SK-N-DZ (cell line): ENCODE measurements around a stretch of chr1.

GRCh38 chr1:115646951-115647613 is 5.3 kb downstream of the VANGL1 start:
RAMPAGE:
- cytosol, long total RNA = no peak
- nucleus, long total RNA = no peak

RAMPAGE:
- cytosol, long total RNA = no peak
- nucleus, long total RNA = no peak
Observed at GRCh38 chr1:115782628-115783283, 14.2 kb upstream of the CASQ2 start.

DNA sequence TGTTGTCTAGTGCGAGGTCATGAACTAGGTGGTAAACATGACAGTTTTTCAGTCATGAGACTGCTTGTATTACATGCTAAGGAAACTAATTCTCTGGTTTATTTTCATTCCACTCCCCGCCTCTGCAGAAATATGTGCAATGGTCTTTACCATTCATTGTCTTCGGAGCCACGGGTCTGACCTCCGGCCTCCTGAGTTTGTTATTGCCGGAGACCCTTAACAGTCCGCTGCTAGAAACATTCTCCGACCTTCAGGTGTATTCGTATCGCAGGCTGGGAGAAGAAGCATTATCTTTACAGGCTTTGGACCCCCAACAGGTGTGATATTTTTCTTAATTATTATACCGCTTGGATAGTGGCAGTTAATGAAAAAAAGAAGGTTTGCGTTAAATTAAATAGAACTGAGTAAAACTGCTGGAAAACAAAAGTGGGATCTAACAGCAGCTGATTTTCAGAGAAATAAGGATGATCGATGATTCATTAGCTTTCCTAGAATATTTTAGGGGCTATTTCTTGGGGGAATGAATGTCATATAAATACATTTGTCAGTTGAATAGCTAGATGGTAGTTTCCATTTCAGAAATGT is 44.7 kb upstream of the MAB21L3 start:
RAMPAGE:
- cytosol, long total RNA = no peak
- nucleus, long total RNA = no peak

DNA sequence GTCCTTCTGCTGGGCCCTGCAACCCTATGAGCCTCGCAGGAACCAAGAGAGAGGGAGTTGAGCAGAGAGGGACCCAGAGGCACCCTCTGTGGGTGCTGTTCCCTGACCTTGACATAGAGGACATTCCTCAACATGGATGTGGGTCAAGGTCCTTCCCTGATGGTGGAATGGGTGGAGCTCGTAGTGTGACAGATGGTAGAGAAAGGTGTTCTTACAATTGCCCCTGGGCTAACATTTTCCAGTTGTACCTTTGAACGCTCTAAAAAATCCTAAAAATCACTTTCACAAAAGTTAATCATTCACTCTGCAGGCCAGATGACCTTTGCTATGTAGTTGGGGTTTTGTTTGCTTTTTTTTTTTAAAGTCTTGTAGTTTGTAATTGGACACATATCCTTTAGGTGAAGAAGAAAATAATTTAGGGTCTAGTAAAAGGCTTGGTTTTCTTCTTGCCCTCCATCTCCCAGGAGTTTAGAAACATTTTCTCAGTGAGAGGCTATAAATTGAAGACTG is 41.9 kb downstream of the MAB21L3 start:
RAMPAGE:
- cytosol, long total RNA = no peak
- nucleus, long total RNA = no peak

DNA sequence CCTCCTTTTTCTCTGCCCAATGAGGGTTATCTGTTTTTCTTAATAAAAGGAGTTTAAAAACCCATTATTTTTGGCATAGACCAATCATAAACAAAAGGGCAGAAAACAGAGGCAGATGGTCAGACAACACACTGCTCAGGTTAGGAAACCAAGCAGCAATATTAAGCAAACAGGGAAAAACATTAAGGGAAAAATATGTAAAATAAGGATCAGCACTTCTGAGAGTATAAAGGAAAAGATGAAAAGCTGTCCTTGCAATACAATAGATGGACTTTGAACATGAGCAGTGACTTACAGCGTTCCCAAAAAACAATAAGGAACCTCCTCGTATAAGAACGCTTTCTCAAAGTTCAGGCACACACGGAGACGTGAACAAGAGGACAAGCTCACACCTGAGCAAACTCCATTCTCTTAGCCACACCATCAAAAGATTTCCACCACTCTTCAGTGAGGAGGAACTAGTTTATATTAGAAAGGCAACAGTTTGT is 37.3 kb upstream of the ATP1A1 start:
RAMPAGE:
- cytosol, long total RNA = no peak
- nucleus, long total RNA = no peak

DNA sequence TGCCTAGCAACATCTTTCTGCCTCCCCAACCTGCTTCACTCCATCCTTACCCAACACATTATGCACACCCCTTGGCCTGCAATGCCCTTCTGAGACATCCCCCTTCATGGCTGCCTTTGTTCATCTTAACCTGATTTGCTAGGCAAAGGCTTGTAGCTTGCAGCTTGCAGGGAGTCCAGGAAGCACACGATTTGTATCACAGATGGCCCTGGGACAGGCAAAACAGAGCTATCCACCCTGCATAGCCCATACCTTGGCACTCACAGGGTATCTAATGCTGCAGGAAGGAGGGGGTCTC is 27.1 kb upstream of the ATP1A1 start:
RAMPAGE:
- cytosol, long total RNA = no peak
- nucleus, long total RNA = no peak

DNA sequence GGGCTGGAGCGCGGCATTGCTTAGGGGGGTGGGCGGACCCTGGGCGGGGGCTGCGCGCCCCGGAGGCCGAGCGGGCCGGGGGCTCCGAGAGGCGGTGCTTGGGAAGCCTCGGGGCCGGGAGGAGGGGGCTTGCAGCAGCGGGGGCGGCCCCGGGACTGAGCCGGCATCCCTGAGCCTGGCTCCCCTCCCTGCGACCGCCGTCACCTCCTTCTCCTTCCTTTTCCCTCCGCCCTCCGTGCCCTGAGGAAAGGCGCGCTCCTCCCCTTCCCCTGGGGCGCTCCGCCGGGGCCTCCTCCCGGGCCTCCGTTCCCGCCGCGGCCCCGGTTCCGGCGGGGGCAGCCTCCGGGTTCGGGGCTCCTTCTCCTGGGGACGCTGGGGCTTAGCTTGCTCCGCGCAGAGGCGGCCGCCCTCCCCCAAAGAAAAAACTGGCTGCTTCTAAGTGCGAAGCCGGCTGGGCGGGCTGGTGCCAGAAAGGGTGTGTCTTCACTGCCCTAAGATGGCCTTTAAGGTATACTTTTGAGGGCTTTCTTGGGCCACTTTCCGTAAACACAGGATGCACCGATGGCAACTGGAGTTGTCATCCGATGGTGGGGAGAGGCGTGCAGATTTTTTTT is 797 bp downstream of the ATP1A1 start:
RAMPAGE:
- cytosol, long total RNA = no peak
- nucleus, long total RNA = no peak

DNA sequence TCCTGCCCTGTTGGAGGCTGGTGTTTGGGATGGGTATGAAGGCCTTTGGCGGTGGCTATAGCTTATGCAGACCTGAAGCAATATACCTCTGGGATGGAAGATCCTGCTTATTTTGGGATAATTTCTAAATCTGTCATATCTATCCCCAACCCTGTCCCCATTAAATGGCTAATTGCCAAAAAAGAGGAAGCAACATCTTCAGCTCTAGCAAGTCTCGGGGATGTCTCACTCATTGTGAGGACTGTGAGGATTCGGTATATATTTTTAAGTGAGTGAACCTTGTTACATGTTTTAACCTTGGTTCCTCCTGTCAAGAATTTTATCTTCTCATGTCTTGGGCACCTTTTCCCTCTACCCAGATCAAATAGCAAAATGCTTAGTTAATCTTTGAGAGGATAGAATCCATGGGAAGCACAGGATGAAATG is 7.4 kb downstream of the ATP1A1 start:
RAMPAGE:
- cytosol, long total RNA = no peak
- nucleus, long total RNA = no peak

DNA sequence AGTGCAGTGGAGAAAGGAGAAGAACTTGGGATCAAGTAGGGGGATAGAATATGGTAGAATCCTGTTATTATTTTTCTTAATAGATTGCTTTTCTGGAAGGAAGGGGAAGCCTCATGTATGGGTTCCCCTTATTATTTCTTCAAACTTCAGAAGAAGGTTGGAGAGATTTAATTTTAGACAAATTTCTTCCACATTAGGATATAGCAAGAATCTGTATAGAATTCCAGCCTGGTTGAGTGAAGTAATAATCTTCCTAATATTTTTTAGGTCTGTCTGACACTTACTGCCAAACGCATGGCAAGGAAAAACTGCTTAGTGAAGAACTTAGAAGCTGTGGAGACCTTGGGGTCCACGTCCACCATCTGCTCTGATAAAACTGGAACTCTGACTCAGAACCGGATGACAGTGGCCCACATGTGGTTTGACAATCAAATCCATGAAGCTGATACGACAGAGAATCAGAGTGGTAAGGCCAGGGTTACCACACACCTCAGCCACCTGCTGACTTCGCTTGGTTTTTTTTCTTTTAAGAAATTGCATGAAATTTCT is 17.0 kb downstream of the ATP1A1 start:
RAMPAGE:
- cytosol, long total RNA = no peak
- nucleus, long total RNA = no peak

GRCh38 chr1:116503447-116504302 is 67.2 kb downstream of the CD58 start:
RAMPAGE:
- cytosol, long total RNA = no peak
- nucleus, long total RNA = no peak

GRCh38 chr1:116537073-116537642 is 33.7 kb downstream of the CD58 start:
RAMPAGE:
- cytosol, long total RNA = no peak
- nucleus, long total RNA = no peak

RAMPAGE:
- cytosol, long total RNA = no peak
- nucleus, long total RNA = no peak
Observed at GRCh38 chr1:116553330-116553895, 17.4 kb downstream of the CD58 start.

RAMPAGE:
- cytosol, long total RNA = no peak
- nucleus, long total RNA = no peak
Observed at GRCh38 chr1:116568846-116569372, 1.9 kb downstream of the CD58 start.

RAMPAGE:
- cytosol, long total RNA = no peak
- nucleus, long total RNA = no peak
Observed at GRCh38 chr1:116571352-116571779, 540 bp upstream of the CD58 start.

DNA sequence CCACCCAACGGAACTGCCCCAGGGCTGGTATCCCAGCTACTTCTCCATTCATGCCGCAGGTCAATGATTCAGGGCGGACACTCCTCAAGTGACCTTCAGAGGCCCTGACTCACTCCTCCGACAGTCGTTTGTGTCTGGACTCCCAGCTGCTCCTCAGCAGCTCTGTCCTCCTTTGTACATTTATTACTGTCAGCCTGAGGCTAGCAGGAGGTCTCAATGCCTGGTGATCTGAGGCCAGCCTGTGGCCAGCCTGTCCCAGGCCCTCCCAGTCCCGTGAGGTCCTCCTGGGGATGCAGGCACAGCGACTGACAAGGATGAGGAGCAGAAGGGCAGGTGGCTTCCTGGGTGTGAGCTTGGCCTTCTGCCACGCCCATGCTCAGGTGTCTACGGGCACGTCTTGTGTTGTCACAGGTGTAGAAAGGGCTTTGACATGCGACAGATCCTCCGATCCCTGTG is 24.2 kb downstream of the IGSF3 start:
RAMPAGE:
- cytosol, long total RNA = no peak
- nucleus, long total RNA = no peak

GRCh38 chr1:116696578-116696999 is 29.1 kb upstream of the IGSF3 start:
RAMPAGE:
- cytosol, long total RNA = no peak
- nucleus, long total RNA = no peak

RAMPAGE:
- cytosol, long total RNA = no peak
- nucleus, long total RNA = no peak
Observed at GRCh38 chr1:116737391-116737916, 16.8 kb upstream of the CD2 start.

GRCh38 chr1:116757238-116757455 is 2.9 kb downstream of the CD2 start:
RAMPAGE:
- cytosol, long total RNA = no peak
- nucleus, long total RNA = no peak

DNA sequence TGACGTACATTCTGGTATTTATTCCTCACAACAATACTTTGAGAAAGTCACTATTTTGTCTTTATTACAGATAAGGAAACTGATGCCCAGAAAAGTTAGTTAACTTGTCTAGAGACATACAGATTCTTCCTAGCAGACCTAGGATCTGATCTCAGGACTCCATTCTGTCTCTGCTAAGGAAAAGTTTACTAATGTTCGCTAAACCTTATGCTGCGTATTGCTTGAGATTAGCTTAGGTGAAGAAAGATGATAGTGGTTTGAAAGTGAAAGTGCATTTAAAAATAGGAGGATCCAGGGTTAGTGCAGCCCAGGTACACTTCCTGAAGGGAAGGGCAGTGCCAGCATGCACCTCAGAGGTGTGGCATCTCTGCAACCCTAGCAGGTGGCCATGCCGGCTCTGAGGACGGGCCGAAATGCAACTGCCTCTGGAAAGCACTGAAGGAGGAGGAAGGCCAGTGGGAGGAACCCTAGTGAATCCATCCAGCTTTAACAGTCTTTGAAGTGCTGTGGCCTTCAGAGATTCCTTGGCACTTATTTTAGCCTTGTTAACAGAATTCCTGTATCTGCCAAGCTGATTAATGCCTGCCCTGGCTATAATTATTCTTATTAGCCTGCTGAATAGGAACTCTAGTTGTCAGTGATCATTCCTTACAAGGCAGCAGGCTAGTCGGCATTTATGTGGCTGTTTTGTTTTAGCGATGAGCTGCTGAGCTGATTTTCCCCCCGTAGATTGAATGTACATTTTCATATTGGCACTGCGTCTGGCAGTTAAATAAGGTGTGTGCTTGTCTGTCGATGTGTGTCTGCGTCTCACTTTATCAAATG is 5.4 kb downstream of the PTGFRN start:
RAMPAGE:
- cytosol, long total RNA = no peak
- nucleus, long total RNA = no peak

DNA sequence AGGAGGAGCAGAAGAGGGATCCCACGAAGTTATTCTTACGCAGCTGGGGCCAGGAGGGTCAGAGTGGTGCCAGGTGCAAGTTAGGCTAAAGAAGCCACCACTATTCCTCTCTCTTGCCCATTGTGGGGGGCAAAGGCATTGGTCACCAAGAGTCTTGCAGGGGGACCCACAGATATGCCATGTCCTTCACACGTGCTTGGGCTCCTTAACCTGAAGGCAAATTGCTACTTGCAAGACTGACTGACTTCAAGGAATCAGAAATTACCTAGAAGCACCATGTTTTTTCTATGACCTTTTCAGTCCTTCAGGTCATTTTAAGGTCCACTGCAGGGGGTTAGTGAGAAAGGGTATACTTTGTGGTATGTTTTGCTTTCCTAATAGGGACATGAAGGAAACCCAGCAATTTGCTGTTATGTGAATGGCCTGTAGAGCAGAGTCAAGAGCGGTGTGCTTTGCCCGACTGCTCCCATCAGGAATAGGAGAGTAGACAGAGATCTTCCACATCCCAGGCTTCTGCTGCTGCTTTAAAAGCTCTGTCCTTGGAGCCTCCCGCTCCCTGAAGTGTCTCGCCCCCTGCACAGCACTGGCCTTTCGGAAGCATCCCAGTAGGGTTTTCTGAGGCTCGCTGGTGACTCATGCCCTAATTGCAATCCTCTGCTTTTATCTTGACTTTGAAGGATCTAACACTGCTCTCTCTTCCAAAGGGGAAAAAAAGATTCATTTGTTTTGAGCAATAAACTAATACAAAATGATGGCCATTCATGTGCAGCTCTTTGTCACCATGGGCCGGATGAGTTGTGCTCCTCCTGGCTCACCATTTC is 13.5 kb upstream of the CD101 start:
RAMPAGE:
- cytosol, long total RNA = no peak
- nucleus, long total RNA = no peak